Non-pigmented ciliary epithelial cell (primary cell): ENCODE measurements around a stretch of chr1.

GRCh38 chr1:18107162-18107451 lies 491 bp upstream of the IGSF21 start:
- RRBS, result no CpG with 5 or more reads among the region's 7 CpGs

DNA sequence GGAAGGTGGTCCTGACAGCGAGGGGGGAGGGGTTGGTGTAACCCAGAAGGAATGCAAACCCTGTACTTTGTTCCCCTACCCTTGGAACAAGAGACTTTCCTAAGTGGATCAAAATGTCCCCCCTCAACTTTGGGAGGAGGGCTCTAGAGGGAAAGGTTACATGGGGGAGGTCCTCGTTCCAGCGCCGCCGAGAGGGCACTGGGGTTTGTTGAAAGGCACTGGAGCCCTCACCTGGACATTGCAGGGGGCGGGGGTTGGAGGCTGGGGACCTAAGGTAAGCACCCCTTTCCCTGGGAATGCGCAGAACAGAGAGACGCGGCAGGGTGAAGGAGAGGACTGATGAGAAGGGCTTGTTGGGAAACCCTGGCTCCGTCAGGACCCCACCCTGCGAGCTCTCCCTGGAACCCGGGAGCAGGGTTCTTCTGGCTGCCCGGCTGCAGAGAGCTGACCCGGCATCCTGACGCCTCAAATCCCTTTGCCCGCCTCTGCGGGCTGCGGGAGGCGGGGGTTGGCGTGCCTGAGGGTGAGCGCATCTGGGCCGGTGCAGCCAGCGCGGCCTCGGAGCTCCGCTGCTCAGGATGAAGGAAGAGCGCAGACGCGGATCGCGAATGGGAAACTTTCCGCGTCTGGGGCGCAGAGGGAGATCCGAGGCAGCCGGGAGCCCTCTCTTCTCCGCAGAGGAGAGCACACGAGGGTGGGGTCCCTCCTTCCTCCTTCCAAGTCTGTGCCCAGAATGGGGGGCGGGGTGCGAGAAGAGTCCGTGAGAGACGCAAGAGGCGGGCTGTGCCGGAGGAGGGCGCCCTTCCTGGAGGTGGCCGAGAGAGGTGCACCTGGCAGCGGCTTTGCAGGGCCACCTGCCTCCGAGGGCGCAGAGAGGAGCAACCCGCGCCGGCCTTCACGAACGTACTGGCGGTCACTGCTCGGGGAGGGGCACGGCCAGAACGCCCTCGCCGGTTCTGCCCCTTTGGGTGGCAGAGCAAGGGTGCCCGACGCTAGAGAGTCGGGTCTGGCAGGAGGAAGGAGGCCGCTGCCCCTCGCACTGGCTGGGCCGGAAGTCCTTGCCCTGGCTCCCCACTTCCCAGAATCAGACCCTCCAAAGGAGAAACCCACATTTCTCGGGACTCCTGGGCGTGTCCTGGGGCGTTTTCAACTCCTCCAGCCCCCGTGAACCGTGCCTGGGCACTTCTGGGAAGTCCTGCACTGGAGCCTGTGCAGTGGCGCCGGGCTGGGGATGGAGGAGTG lies 2.4 kb downstream of the IGSF21 start:
- RRBS, result 3% methylated on average over 26 of the region's 73 CpGs

- RRBS, result no CpG with 5 or more reads among the region's 3 CpGs
Measured at GRCh38 chr1:18119351-18119737, 11.7 kb downstream of the IGSF21 start.

- RRBS, result no CpG with 5 or more reads among the region's 4 CpGs
Measured at GRCh38 chr1:18132652-18133089, 25.1 kb downstream of the IGSF21 start.

- RRBS, result no CpG with 5 or more reads among the region's 5 CpGs
Measured at GRCh38 chr1:18639307-18639729, 8.7 kb downstream of the PAX7 start.

DNA sequence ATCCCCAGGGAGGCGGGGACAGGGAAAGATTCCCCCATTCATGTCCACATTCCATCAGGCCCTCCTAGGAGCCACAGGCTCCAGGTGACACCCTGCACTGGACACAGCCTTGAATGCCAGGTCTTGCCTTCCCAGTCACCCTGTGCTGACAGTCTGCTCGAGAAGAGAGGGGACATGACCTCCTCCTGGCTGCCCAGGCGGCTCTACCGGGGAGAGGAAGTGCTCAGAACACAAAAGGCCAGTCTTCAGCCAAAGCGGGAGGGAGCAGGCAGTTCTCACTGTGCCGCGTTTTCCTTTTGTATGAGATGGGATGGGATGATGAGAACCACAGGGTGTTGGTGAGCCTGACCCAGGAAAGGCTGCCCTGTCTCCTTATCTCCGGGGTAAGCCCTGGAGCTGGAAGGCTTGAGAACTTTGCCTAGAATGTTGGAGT lies 14.6 kb downstream of the IFFO2 start:
- RRBS, result no CpG with 5 or more reads among the region's 8 CpGs

DNA sequence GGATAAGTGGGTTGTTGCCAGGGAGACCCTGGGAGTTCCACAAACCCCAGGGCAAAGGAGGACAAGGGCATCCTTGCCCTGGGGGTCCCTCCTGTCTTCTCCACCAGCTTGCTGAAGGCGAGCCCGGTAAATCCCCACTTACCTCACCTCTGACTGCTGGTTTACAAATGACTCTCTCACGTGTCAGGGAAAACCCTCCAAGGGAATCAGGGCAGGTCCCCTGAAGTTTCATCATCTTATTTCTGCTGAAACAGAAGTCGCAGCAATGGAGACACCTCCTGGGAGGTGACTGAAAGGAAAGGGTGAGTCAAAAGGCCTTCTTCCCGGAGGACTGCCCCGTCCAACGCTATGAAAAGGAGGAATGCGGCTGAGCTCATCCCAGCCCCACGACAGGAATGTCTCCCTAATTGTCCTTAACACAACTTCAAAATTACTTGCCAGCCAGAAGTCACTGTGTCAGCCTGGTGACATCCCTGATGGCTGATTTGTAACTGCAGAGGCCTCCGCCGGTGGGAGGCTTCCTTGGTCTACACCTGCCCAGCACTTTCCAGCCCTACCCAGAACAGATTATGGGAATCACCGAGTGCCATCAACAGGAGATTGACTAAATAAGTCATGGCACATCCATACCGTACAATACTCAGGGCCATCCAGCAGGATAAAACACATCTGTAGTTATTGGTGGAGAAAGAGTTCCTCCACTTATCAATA lies 9.3 kb upstream of the IFFO2 start:
- RRBS, result no CpG with 5 or more reads among the region's 13 CpGs

DNA sequence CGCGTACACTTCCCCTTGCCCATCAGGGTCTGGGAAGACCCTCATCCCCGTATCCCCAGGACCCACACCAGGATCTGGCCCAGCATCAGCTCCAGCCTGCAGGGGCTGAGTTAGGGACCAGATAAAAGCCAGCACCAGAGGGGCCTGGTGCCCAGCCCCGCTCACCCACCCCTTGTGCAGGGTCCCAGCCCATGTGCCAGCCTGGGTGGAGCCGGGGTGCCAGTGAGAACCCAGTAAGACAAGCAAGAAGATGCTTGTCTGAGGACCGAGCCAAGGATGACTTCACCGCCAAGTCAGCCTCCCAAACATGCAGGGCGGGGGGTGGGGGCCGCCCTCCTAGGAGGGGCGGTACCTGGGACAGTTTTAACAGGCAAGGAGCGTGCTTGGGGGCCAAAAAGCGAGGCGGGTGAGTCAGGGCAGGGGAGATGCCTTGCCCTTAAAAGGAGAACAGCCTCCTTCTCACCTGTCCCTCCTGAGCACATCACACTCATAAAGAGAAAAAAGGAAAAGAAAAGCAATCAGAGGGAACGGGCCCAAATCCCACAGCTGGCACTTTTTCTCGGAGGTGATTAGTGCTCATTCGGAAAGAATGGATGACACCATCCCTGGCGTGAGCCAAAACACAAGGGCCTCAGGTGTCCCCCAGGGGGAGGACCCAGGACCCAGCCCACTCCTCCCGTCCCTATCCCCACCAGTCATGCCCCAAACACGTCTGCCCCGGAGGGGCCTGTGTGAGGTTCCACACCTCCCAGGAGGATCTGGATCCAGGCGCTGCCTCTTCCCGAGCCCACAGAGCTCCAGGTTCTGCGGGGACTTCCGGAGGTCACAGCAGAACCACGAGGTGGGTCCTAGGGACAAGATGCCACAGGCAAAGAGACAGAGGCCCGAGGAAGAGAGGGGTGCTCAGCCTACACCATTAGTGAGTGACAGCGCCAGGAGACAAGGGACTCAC lies 77.6 kb upstream of the IFFO2 start:
- RRBS, result 93% methylated on average over 3 of the region's 27 CpGs

- RRBS, result 6% methylated on average over 1 of the region's 6 CpGs
Measured at GRCh38 chr1:19036007-19036357, 79.5 kb upstream of the IFFO2 start.

DNA sequence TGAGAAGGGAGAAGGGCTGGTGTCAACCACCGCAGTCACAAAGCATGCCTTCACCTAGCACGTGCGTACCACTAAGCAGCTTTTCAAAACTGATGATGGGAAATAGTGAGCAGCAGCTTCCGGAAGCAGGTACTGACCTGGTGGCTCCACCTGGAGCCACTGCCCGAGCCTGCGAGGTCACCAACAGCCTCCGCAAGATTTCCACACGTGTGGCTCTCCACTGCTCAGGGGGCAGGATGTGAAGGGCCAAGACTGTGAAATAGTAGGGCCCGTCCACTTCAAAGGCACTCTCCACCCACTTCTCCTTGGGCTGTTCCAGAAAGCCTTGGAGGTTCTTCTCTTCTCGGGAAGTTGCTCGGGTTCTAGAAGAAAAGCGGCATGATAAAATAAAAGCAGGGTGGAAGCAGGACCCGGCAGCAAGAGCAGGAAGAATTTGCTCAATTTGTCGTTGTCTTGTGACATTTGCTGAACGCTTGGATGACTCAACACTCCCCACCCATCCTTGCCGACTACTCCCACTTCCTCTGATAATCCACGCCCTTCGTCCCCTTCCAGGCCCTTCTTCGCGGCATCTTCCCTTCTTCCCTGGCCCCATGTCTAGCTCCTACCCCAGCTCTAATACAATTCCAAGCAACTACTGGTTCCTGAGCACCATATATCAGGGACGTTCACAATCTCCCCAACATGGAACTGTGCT lies 124.9 kb upstream of the IFFO2 start:
- RRBS, result no CpG with 5 or more reads among the region's 21 CpGs

DNA sequence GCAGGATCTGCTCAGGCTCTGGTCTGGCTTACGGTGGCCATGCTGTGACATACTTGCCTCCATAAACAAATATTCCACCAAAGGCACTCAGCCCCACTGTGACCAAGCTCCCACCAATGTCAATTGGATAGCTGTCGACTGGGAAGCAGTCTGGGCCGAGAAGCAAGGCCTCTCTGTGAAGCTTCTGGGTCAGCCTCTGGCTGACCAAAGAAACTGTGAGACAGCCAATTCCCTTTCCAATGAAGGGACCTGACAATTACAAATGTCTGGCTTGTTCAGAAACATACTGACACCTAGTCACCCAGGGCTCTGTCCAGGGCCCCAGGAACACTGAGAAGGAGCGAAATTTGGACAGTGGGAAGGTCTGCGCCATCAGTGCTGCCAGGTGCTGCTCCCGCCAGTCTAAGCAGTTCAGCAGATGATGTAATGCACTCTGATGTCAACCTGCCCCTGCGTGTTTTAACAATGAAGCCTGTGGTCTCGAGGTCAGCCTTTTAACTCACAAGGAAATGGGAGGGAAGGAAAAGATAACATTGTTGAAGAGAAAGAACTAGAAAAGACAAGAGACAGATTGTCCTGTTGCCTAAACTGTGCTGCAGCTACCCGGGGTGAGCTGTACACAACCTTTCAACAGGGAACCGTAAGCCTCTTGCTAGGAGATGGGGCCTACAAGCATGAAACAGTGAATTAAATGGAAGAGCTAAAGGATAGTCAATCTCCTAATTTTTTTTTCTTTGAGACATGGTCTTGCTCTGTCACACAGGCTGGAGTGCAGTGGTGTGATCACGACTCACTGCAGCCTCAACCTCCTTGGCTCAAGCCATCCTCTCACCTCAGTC lies 126.6 kb upstream of the IFFO2 start:
- RRBS, result no CpG with 5 or more reads among the region's 11 CpGs

DNA sequence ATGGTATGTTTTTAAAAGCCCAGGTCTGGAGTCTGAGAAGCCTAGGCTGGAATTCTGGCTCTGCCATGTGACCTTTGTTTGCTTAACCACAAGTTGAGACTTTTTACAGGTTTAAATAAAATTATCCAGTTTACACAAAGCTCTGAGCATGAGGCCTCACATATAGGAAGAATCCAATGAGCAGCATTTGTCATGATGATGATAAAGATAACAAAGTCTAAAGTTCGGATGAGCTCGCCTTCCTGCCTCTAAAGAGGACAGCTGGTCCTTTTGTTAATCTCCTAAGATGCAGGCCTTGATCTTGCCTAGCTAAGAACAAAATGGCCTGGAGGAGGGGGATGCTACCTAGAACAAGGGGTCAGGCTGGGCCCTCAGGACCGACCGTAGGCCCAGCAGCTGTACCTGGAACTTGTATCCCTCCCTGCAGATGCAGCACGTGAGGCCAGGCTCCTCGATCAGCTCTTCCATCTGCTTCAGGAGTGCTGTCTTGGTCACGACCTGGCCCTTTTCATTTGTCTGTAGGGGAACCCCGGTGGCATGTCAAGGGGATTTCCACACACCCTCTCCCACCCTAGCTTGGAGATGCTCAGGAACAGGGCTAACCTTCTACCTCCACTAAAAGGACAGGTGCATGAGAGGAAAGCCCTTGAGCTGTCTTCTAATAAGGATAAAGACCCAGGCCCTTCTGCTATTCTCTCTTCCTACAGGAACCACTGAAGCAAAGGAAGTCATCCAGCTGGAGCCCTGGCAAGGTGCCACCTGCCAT lies 122.5 kb downstream of the UBR4 start:
- RRBS, result no CpG with 5 or more reads among the region's 8 CpGs

GRCh38 chr1:19092509-19093244 lies 117.4 kb downstream of the UBR4 start:
- RRBS, result no CpG with 5 or more reads among the region's 9 CpGs

DNA sequence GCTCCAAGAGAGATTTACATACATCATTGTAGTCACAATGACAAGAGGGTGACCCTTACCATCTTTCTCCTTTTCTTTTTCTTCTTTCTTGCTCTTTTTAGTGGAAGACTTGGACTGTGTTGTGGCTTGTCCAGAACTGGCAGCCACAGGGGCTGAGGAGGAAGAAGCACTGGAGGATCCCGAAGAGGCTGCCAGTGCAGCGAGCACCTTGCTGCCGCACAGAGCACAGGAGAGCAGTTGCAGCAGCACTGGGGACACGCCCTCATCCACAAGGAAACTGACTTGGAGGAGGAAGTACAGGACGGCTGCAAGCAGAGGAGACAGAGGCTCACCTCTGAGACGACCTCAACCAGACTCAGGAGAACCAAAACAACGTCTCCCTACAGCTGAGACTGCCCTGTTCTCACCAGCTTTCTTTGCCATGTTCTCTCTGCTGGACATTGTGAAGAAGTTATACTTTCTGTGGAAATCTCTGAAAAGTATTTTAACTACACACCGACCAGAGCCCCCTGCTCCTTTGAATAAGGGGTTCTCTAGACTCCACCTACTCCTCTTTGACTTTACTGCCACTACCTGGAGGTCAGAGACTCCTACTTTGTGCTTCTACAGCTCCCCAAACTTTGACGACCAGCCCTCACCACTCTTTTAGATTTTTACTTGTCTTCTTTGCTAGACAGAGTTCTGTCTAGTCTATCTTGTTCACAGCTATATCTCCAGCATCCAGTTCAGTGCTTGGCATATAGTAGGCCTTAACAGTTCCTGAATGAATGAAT lies 88.8 kb downstream of the UBR4 start:
- RRBS, result no CpG with 5 or more reads among the region's 9 CpGs

- RRBS, result no CpG with 5 or more reads among the region's 8 CpGs
Measured at GRCh38 chr1:19179409-19180269, 30.4 kb downstream of the UBR4 start.

GRCh38 chr1:19199510-19199850 lies 10.6 kb downstream of the UBR4 start:
- RRBS, result no CpG with 5 or more reads among the region's 3 CpGs

DNA sequence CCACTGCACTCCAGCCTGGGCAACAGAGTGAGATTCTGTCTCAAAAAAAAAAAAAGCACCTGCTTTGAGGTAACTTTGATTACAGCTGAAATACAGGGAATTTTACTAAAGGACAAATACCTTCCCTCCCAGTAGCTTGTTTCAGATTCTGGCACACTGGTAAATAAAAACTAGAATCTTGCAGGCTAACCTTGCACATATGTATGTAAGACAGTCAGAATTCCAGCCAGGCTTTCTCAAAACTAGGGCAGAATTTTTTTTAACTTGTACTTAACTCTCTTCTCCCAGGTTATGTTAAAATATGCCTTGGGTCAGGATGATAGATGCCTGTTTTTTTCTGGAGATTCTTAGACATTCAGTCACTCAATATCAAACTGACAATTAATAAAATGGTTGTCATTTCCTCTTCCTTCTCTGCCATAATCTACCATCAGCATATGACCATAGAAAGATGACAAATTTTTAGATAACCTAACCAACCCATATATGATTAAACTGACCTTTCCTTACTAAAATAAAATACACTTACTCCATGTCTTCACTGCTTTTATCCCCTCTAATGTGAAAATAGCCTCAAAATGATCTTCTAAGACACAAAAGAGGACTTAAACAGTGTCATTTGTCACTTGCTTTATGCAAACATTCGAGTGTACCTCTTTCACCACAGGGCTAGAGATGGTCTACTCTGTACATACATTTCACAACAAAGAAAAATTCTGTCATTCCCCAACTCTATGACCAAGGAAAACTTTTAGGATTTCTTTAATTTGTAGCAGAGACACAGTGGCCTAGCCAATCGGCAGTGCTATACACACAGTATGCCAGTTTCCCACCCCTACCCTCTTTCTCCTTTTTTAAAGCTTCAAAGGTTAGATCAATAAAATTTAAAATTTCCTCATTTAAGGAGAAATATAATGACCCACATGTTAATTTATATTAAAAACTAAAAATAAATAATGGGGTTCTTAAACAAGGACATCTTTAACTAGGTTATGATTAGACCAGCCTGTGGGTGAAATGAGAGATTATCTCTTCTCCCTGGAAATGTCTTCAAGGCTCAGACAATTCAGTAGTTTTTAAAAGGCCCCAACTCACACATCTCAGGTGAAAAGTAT lies 7.8 kb upstream of the UBR4 start:
- RRBS, result no CpG with 5 or more reads among the region's 2 CpGs

DNA sequence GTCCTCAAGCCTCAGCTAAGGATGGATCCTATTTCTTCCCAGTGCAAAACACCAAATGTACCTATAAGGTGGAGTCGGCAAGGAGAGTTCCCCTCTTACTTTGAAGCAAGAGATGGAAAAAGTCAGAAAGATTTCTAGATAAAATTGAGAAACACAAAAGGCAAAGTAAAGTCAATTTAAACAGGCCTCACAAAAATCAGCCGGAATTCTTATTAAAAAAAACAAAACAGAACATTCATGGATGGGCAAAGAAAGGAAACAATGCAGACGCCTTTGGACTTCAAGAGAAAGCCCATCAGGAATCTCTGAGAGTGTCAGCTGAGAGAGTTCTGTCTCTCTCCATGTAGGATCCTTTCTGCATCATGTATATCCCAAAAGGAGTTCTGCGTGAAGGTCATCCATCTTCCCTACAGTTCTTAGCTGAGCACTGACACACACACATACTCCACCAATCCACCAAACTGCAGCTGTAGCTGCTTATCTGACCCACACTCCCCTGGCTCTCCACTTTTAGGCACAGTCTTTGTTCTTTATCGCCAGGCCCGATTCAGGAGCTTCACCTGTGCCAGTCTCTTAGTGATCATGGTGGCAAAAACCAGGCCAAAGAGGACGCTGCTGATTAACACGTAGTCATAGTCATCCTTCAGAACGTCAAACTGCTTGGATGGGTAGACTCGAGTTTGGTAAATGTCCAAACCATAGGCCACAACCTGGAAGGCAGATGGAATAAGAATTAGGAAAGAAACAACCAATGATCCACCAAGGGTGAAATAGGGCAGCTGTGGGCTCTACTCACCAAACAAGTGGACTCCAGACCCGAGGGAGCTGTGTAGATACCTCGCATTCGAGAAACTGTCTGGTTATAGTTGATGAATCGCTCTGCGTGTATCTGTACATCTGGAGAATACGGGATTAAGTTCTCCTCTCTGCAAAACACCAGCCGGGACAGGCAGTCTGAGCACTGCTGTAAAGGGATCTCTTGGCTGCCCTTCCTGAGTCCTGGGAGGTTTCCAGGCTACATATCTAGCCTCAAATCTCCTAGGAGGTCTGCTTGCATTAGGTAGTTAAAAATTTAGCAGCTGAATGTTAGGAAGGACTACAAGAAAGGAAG lies 9.1 kb upstream of the UBR4 start:
- RRBS, result no CpG with 5 or more reads among the region's 17 CpGs

DNA sequence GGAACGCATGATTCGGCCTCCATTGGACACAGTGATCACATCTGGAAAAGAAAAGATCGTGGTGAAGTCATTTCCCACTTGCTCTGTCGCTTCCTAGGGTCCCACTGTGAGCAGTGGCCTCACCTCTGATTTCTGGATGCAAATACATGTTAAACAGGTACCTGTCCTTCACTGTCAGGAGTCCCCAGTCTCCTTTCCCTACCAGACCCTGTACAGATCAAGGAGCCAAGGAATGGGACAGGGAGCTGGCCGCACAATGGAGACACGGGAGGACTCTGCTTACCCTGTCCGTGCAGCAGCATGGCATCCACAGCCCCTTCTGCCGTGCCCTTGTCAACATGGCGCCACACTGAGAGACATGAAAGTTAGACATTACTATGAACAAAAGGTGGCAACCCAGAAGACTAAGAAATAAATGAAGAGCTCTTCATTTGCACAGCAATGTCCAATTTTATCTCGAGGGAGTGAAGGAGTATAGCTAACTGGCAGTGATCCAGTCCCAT lies 7.6 kb downstream of the EMC1 start:
- RRBS, result no CpG with 5 or more reads among the region's 10 CpGs

- RRBS, result no CpG with 5 or more reads among the region's 12 CpGs
Measured at GRCh38 chr1:19325265-19325674, 13.1 kb downstream of the SLC66A1 start.